Mesangial cell (primary cell): Measurements from ENCODE around the genes ST3GAL5, RNF103 and PLGLB1.

DNA sequence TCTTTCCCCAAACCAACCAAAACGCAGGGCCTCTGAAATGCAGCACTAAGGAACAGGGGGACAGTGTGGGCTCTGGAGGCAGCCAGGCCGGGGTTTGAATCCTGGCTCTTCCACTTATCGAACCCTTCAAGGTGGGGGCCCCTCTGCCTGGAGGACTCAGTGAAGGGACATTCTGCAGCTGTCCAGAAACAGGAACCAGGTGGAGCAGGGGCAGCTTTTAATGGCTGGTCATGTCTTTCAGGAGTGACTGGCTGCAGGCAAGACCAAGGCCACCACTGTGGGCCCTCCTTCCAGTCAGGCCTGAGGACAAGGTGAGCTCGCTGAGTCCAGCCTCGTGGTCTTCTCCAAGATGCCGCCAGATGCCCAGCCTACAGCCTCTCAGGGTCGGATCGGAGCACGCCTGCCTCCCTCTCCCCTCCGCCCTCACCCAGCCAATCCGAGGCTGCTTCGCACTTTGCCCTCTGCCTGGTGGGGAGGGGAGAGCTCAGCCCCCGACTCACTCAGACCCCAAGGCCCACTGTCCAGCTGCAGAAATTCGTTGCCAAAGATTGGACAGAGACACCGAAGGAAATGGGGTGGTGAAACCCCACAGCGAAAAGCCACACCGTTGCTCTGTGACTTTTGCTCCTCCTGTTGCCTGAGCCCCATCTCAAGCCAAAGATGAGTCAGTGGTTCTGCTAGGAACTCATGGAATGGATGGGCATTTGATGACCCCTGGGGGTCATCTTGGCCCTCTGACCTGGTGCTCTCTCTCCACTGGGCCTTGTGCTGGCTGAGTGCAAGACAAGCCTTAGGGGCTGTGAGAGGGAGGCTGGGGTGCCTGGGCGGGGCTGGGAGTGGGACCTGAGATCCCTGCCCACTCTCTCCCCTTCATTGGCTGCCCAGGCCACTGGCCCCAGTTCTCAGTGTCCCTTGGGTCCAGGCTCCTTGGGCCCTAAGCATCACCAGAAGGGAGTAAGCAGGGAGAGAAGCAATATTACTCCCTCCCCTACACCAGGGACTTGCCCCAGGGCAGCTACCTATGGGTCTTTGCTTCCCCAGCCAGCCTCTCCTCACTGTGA lies 33.2 kb downstream of the ATOH8 start:
- RAMPAGE, long total RNA = no peak

GRCh38 chr2:85844357-85844902 lies 44.4 kb downstream of the ST3GAL5 start:
- RAMPAGE, long total RNA = no peak

DNA sequence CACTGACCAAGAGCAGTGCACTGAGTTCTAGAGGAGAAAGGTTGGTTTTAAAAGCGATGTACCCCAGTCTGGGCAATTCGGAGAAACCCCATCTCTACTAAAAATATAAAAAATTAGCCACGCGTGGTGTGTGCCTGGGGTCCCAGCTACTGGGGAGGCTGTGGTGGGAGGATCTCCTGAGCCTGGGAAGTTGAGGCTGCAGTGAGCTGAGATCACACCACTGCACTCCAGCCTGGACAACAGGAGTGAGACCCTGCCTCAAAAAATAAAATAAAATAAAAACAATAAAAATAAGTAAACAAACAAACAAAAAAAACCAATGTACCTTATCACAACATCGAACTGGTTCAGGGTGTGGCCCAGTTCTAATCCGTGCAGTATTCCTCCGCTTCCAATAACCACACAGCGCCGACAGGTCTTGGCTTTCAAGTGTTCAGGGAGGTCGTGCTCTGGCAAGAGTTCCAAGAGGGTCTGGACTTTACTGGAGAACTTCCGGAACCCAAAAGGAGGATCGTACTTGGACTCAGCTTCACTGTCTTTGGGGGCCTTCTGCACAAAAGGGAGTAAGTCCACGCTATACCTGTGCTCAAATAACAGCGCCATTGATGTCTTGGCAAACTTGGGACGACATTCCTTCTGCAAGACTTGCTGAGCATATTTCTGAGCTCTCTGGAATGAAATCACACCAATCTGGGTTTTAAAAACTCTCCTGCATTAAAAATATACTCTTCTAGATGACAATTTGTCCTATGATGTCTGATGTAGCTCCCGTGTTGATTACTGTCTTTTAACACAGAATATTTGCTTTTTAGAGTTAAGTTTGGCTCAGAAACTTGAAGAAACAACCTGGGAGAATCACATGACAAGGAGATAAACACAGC lies 41.0 kb downstream of the ST3GAL5 start:
- RAMPAGE, long total RNA = no peak

DNA sequence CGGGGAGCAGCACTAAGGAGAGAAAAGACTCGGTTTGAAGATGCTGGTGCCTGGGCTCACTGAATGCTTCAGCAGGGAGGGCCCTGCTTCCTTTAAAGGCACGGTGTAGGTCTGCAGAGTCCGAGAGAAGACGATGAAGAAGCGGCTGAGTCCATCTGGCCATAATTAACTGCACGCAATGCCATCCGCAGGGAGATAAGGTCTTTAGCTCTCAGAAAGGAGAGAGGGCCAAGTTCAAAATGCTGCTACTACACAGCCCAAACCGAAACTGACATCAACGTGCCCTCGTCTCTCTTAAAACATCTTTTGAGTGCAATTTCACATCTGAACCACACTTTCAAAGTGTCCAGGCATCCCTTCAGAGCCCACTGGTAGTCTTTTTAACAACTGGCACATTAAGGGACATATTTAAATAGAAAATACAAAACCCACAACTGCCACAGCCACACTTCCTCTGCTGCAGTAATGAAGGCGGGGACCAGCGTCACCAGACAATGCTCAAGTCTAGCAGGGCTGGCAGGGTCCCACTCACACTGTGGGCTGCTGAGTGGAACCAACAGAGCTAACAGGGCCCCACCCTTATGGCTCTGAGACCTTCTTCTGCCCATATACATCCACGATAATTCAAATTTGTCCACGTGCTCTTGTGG lies 35.8 kb downstream of the ST3GAL5 start:
- RAMPAGE, long total RNA = no peak

DNA sequence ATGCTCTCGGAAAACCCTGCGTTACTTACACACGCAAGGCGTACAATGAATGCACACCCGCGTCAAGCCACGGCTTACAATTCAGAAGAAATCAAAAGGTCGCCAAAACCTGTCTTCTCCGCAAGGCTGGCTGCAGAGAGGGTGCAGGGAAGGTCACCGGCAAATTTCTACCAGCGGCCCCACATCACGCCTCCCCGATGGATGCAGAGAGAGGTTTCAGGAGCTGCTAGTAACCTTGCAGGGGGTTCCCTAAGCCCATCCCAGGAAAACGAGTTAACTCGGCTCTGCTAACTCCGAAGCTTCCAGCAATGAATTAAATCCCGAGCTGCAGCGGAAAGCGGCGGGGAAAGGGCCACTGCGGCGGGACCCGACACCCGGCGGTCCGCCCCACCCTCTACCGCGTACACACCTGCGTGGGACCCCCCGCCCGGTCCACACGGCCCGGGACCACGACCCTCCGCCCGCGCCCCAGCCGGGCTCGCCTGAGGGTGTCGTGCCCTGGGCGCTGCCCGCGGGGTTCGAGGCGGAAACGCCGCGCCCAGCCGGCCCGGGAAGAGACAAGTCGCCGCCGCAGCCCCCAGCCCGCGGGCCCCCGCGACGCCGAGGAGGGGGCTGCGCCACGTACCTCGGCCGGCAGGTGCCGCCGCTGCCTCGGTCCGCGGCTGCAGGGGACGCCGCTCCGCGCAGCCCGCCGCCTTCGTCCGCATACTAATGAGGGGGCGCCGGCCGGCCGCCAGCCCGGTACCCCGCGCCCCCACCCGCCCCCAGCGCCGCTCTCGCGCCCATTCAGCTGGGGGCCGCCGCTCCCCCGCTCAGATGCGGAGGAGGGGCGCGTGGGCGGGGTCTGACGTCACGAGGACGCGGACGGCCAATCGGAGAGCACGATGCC lies at the start of gene ST3GAL5:
ST3GAL5 (minus strand) TSS at position 792 of the 889 bp plus-strand sequence.
- RAMPAGE, long total RNA = no peak

GRCh38 chr2:85936222-85937126 lies 47.7 kb upstream of the ST3GAL5 start:
- RAMPAGE, long total RNA = no peak

DNA sequence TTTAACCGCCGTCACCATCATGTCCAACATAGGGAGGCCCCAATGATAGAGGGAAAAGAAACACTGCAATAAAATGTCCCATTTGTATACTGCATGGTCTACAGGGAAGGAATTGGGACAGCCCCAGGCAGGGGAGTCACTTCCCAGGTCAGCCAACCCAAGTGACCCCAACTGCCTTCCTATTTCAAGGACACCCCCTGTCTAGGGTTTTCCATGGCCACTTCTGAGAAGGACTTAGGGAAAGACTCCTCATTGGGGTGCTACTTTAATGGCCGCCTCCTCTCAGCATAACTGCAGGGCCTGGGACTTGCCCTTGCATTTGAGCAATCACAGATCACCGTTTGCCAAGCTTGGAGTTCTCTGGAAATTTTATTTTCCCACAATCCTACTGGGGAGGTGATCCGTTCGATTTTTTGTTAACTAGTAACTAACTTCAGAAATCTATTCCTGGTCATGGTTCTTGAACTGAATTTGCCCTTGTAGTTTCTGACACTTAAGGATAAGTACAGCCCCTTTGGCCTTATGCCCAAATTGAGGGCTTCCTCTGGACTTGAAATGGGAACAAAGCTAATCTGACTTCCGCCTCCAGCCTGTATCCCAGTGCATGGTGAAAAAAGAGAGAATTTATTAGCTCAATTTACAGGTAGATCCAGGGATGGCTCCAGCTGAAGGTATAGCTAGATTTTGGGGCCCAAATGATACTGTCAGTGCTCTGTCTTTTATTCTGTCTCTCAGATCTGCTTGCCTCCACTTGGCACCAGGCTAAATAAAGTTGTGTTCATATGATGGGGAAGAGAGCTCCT lies 60.5 kb upstream of the ST3GAL5 start:
- RAMPAGE, long total RNA = no peak

DNA sequence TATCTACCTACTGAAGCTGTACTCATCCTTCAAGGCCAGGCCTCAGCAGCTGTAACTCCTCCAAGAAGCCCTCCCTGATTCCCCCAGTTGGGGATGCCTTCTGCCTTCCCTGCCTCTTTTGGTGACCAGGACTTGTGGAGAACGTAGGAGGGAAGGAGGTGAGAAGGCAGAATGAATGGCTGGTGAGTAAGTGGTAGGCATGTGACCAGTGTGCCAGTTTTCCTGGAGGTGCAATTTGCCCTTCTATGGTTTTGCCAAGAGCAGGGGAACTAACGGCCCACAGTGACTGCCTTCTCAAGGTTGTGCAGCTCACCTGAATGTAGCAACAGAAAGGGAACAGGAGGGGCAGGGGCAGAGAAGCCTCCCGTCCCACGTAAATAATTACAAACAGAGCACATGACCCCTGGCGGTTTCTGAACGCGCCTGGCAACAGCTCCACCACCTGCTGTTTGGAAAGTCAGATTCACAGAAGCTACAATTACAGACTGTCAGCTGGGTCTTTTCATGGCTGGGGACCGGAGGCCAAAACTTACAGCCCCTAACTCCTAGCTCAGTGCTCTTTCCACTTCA lies 69.9 kb downstream of the POLR1A start:
- RAMPAGE, long total RNA = no peak

DNA sequence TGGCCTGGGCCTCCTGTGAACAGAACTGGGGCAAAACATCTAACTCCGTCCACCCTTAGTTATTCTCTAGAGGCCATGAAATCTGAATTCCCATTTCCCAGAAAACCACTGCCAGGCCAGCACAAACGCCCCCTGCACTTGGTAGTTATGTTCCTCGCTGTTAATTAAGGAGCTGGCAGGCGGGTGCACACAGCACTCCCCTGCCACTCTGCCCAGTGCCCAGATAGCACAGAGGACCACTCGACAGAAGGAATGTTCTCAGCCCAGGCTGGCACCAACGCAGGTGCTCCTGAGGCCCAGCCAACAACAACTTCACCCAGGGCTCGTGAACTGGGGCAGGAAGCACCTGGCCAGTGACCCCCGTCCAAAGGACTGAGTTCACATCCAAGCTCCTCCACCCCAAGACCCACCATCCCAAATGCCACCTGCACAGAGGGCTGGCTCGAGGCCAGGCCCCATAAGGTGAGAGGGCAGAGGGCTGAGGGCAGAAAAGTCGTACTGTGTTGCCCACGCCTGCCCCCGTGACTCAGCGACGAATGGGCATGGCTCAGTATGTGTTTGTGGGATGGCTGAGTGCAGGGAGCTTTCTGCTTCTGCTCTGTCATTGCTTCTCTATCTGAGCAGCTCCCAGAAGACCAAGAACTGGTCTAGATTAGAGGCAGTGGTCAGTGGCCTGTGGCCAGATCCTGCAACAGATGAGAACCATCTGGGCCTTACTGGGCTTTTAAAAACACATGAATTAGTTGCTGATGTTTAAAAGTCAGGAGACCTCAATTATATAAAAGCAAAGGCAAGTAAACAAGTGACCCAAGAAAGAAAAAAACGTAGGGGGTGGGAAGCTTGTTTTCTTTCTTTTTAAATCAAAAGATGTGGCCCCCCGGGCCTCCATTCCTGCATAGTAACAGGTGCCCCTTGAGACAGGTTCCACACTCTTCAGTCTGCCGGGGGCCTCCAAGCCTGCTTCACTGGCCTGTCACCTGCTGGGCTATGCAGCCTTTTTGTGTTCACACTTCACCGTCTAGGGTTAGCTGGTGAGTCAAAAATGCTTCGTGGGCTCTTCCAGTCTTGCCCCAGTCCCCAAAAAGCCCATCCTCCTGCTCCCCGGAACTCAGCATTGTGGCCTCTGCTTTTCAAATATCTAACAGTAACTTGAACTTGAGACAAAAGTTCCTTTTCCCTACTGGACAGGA lies 68.3 kb downstream of the POLR1A start:
- RAMPAGE, long total RNA = no peak

- RAMPAGE, long total RNA = no peak
Observed at GRCh38 chr2:86048761-86049326, 56.8 kb downstream of the POLR1A start.

DNA sequence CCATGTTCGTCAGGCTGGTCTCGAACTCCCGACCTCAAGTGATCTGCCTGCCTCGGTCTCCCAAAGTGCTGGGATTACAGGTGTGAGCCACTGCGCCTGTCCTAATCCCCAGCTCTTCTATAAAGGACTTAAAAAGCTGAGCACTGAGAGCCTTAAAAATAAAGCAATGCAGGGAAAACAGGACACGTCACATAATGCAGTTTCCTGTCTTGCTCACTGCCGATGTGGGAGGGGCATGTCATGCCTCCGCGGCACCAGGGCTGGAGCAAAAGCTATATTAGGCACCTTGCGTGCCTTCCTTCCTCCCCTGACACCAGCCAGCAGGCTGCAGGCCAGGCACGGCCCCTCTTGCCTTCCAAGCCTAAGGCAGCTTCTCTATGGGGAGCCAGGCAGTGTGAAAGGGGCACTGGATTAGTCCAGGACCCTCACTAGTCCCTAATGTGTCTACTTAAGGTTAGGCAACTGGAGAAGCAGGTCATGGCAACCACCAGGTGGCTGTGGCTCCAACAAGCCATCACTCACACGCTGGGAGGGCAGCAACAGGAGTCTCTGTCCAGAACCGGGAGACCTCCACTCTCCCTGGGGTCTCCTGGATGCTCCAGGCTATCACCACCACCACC lies 26.3 kb downstream of the MRPL35 start:
- RAMPAGE, long total RNA = no peak

DNA sequence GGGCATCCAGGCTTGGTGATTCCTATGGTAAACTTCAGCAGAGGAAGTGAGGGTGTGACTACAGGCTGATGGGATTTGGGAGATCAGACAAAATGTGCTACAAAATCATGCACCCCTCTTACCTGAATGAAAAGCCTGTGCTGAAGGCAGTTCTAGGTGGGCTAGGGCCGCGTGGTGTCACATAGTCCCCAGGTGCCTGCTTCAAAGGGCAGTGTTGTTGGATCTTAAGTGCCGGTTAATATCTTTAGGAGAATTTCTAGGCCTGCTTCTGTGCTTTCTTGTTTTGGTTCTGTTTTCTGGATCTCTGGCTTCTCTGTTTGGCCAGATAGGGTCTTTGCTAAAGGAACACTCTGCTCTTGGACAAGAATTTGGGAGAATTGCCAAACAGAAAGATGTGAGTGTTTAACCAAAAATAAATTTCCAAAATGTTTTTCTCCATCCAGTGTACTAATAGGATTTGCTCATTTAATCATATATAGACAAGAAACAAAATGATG lies 41.8 kb downstream of the KDM3A start:
- RAMPAGE, long total RNA = no peak

GRCh38 chr2:86548629-86549236 lies 14.5 kb downstream of the CHMP3 start:
- RAMPAGE, long total RNA = no peak

GRCh38 chr2:86566295-86566818 lies 3.1 kb upstream of the CHMP3 start:
- RAMPAGE, long total RNA = no peak

DNA sequence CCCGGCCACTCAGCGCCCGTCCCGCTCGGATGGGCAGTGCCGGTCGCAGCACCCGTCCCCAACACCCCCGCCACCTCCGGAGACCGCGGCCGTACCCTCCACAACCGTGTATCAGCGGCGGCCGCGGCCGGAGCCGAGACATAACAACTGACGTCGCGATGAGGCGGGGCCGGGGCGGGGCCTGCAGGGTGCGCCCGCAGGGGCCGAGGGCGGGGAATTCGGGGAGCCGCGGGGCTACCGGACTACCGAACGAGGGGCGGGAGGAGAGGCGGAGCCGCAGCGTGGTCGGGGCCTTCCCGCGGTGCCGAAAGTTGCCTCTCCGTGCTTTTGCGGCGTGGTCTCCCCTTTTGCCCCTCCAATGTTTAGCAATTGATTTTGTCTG lies at the start of gene RNF103:
RNF103 (minus strand) TSS at position 145 of the 382 bp plus-strand sequence.
- RAMPAGE, long total RNA = no peak

DNA sequence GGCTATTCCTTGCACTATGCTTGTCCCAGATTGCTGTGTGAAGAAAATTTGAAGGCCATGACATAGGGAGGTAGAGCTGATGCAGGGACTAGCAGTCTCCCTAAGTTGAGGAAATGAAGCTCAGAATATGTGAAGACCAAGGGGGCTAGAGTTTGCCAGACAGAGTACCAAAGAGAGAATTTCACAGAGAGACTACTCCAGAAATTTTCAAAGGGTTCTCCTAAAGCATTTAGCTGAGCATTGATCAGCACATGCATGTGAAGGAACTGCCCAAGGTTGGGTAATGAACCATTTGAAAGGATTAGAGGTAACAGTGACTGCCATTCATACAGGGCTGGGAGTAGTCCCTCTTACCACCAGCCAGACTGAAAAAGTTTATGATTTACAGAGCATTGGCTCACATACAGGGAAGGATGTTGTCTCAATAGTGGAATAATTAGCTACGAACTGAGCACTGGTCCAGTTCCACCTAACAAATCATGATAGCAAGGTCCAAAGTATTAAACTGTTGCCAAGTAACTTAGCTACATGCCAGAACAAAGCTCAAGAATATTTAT lies 25.4 kb upstream of the RNF103 start:
- RAMPAGE, long total RNA = no peak

DNA sequence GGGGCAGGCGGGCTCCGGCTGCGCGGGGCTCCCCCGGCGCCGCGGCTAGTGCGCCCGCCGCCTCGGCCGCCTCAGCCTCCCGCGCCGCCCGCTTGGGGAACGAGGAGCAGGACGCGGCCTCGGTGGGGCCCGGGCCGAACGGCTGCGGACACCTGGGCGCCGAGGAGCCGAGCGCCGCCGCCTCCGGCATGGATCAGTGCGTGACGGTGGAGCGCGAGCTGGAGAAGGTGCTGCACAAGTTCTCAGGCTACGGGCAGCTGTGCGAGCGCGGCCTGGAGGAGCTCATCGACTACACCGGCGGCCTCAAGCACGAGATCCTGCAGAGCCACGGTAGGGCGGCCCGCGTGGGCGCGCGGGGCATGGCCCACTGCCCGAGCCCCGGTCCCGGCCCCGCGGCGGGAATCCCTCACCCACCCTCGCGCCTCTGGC lies 403 bp downstream of the RMND5A start:
- RAMPAGE, long total RNA = no peak

GRCh38 chr2:86788103-86788694 lies 2.5 kb downstream of the CD8A start:
- RAMPAGE, long total RNA = no peak

DNA sequence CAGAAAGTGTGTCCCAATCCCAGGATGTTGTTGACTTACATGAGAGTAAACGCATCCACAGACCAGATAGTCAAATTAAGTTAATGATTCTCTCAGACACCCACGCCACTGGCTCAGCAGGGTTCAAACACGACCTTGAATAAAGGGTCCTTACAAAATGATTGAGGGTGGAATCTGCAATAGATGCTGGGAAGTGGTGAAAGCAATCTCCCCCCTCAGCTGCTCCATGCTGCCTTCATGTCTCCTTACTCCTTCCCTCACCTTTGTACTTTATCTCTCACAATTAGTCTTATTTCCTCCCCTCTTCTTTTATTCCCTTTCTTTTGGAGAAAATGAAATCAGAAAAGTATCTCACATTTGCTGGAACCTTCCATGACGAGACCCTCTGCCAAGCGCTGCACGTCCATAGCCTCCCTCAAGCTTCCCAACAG lies at the start of gene PLGLB1:
PLGLB1 (minus strand) TSS at position 39 of the 431 bp plus-strand sequence.
- RAMPAGE, long total RNA = no peak

- RAMPAGE, long total RNA = no peak
Observed at GRCh38 chr2:87443122-87443470, 304.8 kb upstream of the PLGLB2 start.